Esophagus squamous epithelium (tissue), 4 donors: Measurements from ENCODE around the genes CDC27, SCRN2 and NFE2L1.

- PRO-cap = no peak
- RAMPAGE, long total RNA, 4 experiments = no peak in any of the 4 experiments
Observed at GRCh38 chr17:46036756-46037530, 37.9 kb downstream of the STH start.

GRCh38 chr17:46038950-46039407 lies 39.9 kb downstream of the STH start:
- PRO-cap = no peak
- RAMPAGE, long total RNA, 4 experiments = no peak in any of the 4 experiments

DNA sequence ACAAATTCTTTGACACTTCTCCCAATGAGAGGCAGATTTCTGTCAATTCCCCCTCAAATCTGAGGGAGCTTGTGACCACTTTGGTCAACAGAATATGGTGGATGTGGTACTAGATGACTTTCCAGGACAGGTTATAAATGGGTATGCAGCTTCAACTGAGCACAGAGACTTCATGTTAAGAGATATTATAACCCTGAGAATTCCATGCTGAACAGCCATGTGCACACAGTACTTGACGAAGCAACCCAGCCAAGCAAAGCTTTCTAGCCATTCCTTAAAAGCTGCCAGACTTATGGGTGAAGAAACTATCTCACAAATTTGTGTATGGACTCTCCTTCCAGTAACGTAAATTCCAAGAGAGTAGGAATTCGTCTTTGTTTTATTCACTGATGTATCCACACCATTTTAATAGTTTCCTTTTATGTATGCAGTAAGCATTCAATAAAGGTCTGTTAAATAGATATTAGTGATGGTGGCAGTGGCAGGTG lies 76.1 kb downstream of the KANSL1 start:
- PRO-cap = no peak
- RAMPAGE, long total RNA, 4 experiments = no peak in any of the 4 experiments

GRCh38 chr17:46119219-46120201 lies 73.7 kb downstream of the KANSL1 start:
- PRO-cap = no peak
- RAMPAGE, long total RNA, 4 experiments = no peak in any of the 4 experiments

DNA sequence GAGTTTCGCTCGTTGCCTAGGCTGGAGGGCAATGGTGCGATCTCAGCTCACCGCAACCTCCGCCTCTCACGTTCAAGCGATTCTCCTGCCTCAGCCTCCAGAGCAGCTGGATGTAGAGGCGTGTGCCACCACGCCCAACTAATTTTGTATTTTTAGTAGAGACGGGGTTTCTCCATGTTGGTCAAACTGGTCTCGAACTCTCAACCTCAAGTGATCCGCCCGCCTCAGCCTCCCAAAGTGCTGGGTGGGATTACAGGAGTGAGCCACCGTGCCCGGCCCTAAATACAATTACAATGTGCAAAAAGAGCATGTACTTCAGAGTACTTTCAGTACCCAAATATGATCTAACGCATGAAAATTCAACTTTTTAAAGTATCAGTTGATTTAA lies 24.9 kb downstream of the KANSL1 start:
- PRO-cap = no peak
- RAMPAGE, long total RNA, 4 experiments = no peak in any of the 4 experiments

GRCh38 chr17:46361816-46362356 lies 320 bp upstream of the ARL17B start:
- PRO-cap = no peak
- RAMPAGE, long total RNA, 4 experiments = no peak in any of the 4 experiments

DNA sequence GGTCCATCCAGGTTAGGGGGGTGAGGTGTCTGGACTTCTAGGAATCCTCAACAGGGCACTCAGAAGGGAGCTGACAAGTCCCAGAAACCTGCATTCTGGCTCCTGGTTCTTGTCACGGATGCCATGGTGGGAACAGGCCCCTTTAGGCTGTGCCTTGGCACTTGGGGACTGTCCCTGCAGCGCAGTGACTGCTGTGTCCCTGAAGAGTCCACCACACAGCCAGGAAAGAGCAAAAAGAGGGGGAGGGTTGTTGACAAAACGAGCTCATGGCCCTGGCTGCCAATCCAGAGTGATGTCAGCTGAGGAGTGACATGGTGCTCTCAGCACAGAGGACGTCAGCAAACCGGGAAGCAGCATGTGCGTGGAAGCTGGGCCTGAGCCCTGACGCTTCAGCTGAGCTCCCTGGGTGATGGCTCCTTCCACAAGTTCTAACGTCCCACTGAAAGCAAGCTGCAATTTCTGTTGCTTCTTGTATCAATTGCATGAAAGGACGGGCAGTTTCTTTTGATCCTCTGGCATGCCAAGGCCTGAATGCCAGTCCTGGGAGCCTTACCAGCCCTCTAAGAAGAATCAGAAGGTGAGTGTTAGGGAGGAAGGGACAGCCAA lies 14.5 kb upstream of the WNT3 start:
- PRO-cap = bidirectional peak, plus-strand start at position 356 of the sequence, minus-strand start at position 291 of the sequence
- RAMPAGE, long total RNA, 4 experiments = no peak in any of the 4 experiments

DNA sequence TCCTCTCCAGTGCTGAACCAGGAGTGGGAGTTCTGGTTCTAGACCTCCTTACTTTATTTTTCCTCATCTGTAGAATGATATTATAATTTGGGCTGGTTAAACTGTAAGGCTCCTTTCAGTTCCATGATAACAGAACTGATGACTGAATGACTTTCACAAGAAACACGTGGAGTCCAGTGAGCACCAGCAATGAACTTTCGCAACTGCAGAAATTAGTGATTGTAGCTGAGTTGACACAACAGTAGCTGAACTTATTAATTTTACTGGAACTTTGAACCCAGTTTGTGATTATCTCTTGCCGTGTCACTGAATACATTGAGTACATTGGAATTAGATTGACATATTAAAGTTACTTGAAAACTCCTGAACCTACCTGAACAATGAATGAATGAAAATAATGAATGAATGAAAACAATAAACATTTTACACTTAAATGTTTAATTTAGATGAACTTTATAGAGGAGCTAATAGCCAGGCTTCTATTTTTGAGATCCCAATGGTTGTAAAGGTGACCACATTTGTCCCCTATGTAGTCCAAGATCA lies 2.6 kb downstream of the GOSR2 start:
- PRO-cap = no peak
- RAMPAGE, long total RNA, 4 experiments = no peak in any of the 4 experiments

- PRO-cap = no peak
- RAMPAGE, long total RNA, 4 experiments = no peak in any of the 4 experiments
Observed at GRCh38 chr17:46984358-46984731, 5.3 kb upstream of the RPRML start.

- PRO-cap = bidirectional peak, plus-strand start at chr17:47189039, minus-strand start at chr17:47189002; unidirectional peak, minus-strand start at chr17:47189110; bidirectional peak, plus-strand start at chr17:47189560, minus-strand start at chr17:47189252
- RAMPAGE, long total RNA, 4 experiments = start-site peak on the minus strand in 4 of 4 experiments, at chr17:47189216-47189306 at its widest, 59 to 544 reads per replicate
Observed at GRCh38 chr17:47188638-47189389, at the start of gene CDC27. Gene CDC27, minus strand, starts transcription at chr17:47189295.

- PRO-cap = no peak
- RAMPAGE, long total RNA, 4 experiments = no peak in any of the 4 experiments
Observed at GRCh38 chr17:47252223-47252731, 1.4 kb upstream of the ITGB3 start.

DNA sequence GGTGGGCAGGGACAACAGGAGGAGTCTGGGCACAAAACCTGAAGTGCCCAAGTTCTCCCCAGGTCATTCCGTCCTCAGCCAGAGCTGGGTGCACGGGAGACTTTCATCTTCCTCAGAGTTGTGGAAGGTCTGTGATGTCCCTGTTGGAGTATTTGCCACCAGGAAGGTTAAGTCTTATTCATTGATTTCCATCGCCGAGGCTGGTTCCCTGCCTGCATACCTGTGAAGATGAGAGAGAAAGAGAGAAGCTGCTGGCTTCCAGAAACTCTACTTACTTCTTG lies 26.2 kb downstream of the ITGB3 start:
- PRO-cap = no peak
- RAMPAGE, long total RNA, 4 experiments = no peak in any of the 4 experiments

DNA sequence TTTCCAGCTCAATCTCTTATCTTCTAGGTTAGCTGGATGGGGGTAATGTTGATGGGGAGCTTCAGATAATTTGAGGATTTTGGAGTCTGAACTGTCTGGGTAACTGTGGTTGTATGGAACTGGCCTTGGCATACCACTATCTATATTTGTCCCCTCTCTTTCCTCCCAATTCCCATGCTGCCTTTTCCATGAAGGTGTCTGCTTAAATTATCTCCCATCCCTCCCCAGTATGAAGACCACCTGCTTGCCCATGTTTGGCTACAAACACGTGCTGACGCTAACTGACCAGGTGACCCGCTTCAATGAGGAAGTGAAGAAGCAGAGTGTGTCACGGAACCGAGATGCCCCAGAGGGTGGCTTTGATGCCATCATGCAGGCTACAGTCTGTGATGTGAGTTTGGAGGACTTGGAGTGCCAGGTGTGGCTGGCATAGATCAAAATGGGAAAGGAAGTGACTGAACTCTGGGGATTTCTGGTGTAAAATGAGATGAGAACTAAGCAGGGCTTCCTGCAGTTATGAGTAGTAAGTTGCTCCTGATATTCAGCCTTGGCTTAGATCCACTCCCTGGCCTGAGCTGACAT lies 32.5 kb downstream of the ITGB3 start:
- PRO-cap = no peak
- RAMPAGE, long total RNA, 4 experiments = no peak in any of the 4 experiments

DNA sequence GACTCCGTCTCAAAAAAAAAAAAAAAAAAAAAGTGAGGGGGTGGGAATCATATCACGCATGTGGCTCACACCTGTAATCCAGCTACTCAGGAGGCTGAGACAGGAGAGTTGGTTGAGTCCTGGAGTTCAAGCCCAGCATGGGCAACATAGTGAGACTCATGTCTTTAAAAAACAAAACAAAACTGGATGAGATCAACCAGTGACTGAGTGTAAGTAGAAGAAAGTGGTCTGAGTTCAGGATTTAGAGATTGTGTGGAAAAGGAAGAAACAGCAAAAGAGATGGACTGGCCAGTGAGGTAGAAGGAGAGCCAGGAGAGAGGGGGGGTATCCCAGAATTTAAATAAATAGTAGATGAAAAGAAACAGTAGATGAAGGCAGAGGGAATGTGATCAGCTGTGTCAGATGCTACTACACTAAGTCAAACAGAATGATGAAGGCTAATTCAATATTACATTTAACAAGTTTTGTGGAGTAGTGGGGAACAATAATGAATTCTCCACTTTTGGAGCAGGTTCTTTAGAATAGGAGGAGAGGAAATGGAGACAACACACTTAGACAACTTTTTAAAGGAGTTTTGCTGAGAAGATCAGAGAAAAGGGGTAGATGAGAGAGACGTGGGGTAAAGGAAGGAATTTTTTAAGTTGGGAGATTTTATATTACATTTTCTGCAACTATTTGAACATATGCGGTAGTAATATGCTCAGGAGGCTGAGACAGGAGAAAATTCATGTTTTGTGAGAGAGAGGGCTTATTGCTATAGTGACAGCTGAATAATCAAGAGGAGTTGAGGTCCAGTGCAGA lies 41.1 kb upstream of the KPNB1 start:
- PRO-cap = no peak
- RAMPAGE, long total RNA, 4 experiments = no peak in any of the 4 experiments

- PRO-cap = no peak
- RAMPAGE, long total RNA, 4 experiments = no peak in any of the 4 experiments
Observed at GRCh38 chr17:47669118-47670002, 19.6 kb downstream of the KPNB1 start.

DNA sequence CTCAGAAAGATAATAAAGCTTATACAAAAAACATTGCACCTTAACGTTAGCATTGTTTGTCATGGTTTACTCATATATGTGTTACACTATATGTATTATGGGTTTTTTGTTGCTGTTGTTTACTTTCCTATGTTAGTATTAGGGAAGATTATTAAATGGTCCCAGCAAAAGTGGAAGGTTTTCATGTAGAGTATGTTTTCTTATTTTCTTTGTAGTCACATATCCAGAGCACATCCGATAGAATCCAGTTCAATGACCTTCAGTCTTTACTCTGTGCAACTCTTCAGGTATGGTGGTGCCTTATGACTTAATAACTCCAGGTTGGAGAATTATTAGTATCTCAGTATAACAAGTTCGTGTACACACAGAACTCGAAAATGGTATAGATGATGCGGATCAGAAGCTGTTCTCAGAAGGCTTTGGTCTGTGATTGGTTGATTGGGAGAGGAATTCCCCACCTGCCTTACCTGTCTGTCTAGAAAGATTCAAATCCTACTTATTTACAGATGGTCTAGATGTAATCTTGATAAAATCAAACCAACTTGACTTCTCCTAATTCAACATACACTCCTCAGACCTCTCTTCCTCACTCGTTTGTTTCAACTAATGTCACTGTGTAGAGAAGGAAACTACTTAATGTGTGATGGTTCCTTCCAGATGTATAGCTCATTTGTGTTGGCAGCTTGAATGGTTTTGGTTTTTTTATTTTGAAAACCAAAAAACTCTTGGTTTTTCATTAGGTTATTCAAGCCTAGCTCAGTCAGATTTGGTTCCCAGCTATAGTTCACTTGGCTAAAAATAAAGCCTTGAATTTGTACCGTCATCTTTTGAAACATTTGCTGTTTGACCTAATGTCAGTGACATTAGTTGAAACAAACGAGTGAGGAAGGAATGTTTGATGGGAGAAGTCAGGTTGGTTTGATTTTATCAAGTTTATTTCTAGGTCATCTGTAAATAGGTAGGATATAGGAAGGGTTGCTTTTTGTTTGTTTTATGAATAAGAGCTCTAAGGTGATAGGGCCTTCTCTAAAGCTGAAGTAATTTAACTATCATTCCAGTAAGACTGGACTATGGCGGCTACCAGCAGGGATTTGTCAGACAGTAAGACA lies 20.3 kb upstream of the TBKBP1 start:
- PRO-cap = no peak
- RAMPAGE, long total RNA, 4 experiments = no peak in any of the 4 experiments

DNA sequence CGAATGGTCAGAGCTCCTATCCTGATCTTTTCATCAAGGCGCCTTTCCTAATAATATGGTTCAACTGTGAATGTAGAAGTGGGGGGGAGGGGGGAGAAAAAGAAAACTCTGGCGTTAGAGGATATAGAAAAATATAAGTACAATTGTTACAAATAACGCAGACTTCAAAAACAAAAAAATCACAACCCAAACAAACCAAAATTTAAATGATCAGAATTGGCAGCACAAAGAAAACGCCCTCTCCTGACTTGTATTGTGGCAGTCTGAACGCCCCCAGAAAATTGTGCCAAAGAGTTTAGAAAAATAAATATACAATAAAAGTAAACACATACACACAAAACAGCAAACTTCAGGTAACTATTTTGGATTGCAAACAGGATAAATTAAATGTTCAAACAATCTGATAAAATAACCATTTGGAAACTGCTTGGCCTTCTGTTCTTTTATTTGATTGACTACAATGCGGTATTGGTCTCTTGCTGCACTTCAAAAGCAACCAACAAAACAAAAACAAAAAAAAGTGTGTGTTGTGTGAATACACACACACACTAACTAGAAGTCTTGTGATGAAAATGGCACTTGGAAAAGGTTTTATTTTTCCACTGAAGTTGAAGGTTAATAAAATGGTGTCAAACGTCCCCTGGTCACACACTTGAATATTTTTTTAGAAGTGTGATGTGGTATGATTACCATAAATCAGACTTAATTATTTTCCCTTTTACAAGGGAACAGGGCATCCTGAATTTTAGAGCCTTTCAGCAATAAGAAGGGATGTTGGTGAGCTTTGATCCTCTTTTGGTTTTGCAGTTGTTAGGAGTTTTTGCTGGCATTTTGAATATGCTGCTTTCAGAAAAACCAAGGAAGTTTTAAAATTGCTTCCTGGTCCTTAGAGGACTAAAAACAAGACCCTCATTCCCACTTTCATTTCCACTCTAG lies 10.5 kb upstream of the TBKBP1 start:
- PRO-cap = no peak
- RAMPAGE, long total RNA, 4 experiments = no peak in any of the 4 experiments

DNA sequence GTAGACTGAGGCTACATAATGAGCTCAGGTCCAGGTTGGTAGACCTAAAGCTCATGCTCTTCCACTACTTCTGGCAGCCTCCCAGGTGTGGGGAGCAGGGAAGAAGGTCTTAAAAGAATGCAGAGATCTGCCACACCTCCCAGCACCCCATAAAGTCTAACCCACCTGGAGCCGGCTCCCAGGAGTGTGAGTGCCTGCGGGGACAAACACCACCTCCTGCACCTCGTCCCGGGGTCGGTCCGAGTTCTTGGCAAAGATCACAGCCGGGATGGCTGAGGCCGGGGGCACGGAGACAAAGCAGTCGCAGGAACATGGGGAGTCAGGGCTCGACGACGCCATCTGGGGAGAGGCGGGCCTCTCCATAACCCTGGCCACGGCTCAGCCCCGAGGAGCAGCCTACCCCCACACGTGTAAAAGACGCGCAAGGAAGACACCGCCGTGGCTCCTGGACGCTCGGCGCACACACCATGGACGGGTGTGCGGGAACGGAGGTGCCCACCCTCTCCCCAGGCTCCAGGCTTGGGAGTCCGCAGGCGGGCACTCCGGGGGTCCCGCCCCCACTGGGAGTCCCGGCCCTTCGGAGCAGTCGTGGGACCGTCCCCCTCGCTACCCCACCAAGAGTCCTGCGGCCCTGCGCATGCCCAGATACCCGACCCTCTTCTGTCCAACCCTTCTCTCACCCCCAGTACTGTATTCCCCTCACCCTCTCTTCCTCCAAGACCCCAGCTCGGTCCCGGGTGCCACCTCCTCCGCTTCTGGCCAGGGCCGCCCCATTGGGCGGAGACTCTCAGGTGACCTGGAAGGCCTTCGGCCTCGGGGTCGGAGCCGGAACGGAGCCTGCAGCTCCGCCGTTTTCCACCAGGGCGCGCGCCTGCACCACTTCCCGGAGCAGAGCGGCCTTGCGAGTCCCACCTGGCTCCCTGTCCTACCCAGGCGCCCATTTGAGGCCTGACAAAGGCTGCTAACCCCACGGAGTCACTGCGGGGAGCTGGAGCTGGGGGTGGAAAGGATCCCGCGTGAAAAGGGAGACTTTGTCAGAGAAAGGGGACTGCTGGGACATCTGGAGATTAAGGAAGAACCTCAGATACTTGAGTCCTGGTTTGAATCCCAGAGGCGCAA lies at the start of gene SCRN2:
SCRN2 (minus strand) TSS at position 769 of the 1,119 bp plus-strand sequence.
- PRO-cap = bidirectional peak, plus-strand start at position 413 of the sequence, minus-strand start at position 363 of the sequence; bidirectional peak, plus-strand start at position 879 of the sequence, minus-strand start at position 757 of the sequence
- RAMPAGE, long total RNA, 4 experiments = start-site peak on the minus strand in 3 of 4 experiments, centred at positions 743 to 765 of the sequence, 17 to 32 reads per replicate

DNA sequence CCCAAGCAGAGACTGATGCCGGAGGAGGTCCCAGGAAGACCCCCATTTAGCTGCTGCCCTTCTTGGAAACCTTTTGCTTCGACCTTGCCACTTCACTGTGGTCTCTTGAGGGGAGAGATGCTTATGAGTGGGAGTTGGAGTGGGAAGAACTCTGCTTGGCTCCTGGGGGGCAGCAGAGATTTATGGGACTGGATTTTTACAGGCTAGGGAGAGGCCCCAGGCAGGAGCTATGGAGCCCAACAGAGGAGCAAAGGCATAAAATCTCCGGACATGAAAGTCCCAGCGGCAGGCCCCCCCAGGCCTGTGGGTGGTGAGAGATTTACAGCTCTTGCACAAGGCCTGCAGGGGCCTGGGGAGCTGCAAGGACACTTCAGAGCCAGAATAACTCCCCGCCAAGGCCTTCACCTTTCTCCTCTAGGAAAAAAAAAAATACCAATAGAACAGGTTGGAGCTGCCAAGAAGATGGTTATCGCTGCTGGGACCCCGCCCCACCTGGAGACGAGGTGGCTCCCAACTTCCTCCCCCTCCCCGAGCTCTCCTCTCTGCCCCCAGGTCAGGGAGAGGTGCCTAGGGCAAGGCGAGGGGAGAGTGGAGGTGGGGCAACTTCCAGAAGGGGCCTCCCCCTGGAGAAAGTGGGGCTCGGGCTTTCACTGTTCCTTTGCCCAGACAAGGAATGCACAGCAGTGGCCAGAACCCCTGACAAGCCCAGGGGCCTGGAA lies 11.9 kb upstream of the SP2 start:
- PRO-cap = no peak
- RAMPAGE, long total RNA, 4 experiments = no peak in any of the 4 experiments

DNA sequence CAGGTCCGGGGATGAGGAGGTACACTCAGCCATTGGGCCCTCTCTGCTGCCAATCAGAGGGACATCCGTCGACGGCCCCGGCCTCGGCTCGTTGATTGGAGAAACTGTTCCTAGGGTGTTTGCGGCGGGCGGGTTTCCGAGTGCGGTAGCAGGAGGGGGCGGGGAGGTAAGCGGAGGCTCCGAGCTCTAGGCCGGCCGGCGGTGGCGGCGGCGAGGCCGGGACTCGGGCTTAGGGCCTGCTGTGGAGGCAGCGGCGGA lies at the start of gene NFE2L1:
NFE2L1 (plus strand) TSS at position 169 of the 258 bp plus-strand sequence.
- PRO-cap = bidirectional peak, plus-strand start at position 169 of the sequence, minus-strand start outside the sequence
- RAMPAGE, long total RNA, 4 experiments = start-site peak on the plus strand in 4 of 4 experiments, centred at positions 173 to 183 of the sequence, 815 to 1,397 reads per replicate